Measurements from ENCODE around the genes CXCR6, RTP3, TMIE and NBEAL2.

DNA sequence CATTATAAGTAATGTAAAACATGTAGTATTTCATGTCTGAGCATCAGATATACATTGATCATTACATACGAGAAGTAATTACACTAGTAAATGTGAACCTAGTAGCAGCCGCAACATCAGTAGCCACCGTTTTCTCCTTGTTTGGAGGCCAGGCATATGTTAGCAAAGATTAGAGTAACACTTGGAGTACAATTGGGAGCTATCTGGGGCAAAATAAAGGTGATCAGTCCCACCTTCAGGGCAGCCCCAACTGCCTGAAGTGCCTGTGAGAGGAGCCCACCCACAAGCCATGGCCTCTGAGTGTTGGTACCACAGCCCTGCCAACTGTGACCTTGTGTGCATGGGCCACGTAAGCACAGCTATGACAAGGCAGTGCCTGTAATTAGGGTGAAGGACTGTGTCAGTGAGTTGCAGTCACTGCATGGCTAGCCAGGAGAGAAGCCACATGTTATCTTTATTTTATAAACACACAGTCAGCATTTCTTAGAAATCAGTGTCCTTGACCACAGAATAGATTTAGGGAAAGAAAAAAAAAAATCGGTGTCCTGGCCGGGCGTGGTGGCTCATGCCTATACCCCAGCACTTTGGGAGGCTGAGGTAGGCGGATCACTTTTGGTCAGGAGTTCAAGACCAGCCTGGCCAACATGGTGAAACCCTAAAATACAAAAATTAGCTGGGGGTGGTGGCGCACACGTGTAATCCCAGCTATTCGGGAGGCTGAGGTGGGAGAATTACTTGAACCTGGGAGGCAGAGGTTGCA lies 24.8 kb downstream of the EXOSC7 start:
- PRO-cap, result no peak

DNA sequence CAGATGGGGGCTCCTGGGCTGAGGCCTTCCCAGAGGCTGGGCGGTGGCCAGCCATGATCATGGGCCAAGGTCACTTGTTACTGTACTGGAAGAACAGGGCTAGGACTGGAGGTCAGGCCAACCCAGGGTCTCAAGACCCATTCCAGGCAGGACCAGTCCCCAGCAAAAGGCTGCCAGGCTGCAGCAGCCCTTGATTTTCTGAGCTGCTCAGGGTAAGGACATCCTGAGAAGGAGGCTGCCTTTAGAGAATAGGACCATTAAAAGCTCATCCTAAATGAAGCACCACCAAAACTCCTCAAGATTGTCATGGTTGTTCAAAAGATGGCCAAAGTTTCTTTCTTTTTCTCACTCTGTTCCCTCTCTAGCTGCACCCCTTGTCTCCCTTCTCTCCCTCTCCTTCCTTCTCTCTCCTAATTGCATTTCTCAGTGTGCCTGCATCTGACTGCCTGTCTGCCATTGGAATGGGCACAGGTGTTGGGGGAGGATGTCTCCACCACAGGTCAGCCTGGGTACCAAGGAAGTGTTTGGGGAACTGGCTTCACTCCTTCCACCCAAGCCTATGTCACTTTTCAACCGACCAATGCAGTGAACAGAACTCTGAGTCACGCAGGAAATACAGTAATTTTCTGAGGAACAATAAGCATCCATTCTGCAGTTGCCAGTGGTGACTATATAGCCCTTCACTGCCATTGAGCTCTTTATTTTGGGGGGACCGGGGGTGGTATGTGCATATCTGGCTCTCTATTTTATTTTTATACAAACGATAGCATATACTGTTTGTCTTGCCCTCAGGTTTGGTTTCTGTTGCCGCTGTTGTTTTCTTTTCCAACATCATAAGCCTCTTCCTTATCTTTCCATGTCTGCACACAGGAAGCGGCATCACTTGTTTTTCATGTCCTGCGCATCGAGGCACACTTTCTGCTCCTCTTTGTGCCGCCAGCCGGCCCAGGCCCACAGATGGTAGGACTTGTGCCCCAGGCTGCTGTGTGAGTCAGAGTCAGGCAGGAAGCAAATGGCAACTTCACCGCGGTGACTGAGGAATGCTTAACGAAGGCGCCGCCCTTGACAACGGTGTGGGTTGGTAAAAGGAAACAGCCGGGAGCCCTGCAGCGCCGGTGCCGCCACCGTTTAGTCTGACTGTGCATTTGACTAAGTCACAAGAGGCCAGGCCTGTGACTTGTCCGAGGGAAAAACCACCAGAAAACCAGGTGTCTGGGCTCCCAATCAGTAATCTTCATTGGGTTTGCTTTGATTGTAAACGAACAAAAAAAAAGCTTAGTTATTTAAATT lies 20.9 kb upstream of the CDCP1 start:
- PRO-cap, result no peak

- PRO-cap, result no peak
These were observed 26.1 kb downstream of the TMEM158 start for GRCh38 chr3:45199879-45200530.

GRCh38 chr3:45679506-45680372 lies 9.5 kb upstream of the SACM1L start:
- PRO-cap, result no peak

DNA sequence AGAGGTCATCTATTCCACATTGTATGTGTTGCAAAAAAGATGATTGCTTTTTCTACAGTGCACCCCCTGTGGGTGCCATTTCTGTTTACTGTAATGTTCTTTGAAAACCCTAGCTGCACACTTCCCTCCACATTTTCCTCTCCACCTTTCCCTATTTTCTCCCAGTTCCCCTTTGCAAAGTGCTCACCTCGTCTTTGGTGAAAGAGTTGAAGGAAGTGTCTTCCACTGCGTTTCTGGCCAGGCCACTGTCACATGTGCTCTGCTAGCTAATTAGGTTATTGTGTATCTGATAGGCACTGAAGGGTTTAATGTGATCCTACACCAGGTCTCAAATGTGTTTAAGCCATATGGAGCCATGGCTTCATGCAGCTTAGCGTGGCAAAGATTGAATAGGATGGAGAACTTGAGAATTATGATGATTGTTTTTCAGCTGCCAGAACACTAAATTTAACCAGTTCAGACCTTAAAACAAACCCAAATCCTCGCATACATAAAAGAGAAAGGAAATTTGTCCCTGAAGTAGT lies 1.5 kb downstream of the SACM1L start:
- PRO-cap, result no peak

DNA sequence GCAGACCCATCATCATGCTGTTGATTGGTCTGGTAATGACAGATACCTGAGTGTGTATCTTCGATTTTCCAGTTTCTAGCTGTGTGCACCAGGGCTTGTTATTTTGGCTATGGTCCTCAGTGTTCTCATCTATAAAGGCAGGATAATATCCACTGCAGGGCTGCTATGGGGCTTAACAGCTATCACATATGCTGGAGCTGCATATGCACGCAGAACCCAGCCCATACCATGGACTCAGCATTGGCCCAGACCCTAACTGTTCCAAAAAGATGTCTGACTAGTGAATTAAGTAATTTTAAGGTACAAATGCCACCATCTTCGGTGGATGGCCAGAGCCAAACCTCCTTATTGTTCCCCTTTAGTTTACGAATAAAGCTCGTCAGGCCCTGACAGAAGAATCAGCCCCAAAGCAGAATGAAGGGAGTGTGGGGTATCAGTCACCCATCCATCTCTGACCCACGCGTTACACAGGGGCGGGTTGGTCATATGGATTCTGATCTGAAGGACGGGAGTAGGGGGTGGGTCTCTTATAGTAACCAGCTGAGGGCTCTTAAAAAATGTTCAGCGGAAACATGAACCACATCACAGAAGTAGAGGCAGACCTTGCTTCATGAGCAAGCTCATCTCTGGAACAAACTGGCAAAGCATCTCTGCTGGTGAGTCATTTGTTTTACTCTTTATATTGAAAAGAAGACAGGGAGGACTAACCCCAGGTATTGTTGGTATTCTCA lies at the start of gene CXCR6:
Gene CXCR6, plus strand, starts transcription at position 580 of the 731 bp plus-strand sequence.
- PRO-cap, result no peak

DNA sequence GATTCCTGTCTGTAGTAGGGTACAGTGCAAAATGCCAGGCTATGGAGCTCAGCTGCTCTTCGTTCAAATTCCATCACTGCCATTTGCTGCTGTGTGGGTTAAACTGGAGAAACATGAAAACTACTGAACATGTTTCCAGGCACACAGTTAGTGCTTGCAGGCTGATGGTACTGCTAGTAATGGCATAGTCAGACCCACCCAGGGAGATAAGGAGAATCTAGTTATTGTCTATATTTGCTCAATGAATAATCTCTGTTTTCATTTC lies 284 bp downstream of the CXCR6 start:
- PRO-cap, result no peak

- PRO-cap, result no peak
These were observed 11.0 kb downstream of the FYCO1 start for GRCh38 chr3:45984494-45985074.

DNA sequence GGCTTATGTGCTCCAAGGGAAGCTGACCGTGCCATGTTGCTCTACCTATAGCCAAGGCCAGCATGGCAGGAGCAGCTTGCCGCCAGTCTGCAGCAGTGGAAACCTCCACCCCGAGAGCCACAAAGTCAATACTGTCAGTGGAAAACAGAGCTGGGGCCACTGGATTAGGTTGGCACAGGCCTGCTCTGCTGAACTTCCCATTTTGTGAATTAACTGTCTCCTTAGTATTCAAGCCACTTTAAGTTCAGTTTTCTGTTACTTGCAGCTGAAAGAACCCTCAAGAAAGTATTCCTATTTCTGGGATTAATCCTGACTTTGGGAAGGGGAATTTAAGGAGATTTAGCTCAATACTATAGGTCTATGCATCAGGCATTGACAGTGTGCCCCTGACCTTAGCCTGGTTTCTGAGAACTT lies 63.8 kb upstream of the XCR1 start:
- PRO-cap, result no peak

- PRO-cap, result no peak
These were observed 1.5 kb downstream of the CCR1 start for GRCh38 chr3:46206638-46207083.

GRCh38 chr3:46496678-46497304 lies 985 bp upstream of the RTP3 start:
- PRO-cap, result no peak

DNA sequence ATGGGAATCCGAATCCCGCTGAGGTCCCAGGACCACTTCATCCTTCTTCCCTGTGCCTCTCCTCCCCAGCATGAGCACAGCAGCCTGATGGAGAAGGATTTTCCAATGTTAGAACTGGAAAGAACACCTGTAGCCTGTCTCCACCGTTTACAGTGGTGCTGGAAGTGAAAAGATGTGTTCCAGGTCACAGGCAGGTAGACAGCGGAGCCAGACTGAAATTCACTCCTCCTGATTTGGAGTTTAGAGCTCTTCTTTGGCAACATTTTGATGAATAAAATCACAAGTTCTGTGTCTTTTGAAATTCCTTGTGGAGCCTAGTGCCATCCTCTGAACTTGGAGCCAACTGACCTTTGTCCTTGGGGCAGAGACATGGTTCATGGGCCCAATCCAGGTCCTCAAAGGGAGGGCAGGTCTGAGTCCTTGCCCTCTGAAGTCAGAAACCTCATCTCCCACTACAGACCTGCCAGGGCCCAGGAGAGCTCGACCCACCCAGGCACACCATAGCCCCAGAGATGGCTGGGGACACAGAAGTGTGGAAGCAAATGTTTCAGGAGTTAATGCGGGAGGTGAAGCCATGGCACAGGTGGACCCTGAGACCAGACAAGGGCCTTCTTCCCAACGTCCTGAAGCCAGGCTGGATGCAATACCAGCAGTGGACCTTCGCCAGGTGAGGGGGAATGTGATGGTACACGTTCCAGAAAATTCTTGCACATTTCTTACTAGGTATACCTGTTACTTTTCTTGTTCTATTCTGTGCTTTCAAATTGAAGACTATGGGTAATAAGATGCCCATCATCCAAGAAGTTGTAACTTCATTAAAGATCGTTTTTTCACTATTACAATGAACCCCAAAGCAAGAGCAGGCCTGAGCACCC lies at the start of gene RTP3:
Gene RTP3, plus strand, starts transcription at position 426 of the 875 bp plus-strand sequence.
- PRO-cap, result no peak

DNA sequence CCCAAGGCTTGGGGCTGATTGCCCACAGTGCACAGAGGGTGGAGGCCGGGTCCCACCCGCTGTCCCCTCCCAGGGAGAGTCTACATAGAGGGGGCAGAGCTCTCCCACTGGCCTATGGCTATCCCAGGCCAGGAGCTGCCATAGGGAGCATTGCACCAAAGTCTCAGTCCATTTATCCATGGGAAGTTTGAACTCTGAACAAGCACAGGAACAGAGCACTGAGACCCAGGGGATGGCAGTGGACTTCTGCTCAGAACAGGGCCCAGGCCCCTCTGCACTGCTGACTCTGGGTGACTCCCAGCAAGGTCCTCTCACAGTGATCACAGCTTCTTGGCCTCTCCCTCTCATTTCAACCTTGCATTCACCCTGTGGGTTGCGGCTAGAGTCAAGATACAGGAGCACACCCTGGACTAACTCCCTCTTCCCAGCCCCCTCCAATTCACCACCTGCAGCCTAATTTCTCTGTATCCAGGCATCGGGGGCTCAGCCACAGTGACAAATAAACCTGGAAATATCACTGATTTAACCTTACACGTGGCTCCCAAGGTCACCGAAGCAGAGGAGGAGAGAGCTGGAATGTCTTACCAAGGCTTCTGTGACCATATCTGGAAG lies 1.1 kb downstream of the RTP3 start:
- PRO-cap, result no peak

GRCh38 chr3:46559138-46559710 lies 6.9 kb downstream of the LRRC2 start:
- PRO-cap, result no peak

GRCh38 chr3:46566710-46566997 lies 552 bp upstream of the LRRC2 start:
- PRO-cap, result no peak

DNA sequence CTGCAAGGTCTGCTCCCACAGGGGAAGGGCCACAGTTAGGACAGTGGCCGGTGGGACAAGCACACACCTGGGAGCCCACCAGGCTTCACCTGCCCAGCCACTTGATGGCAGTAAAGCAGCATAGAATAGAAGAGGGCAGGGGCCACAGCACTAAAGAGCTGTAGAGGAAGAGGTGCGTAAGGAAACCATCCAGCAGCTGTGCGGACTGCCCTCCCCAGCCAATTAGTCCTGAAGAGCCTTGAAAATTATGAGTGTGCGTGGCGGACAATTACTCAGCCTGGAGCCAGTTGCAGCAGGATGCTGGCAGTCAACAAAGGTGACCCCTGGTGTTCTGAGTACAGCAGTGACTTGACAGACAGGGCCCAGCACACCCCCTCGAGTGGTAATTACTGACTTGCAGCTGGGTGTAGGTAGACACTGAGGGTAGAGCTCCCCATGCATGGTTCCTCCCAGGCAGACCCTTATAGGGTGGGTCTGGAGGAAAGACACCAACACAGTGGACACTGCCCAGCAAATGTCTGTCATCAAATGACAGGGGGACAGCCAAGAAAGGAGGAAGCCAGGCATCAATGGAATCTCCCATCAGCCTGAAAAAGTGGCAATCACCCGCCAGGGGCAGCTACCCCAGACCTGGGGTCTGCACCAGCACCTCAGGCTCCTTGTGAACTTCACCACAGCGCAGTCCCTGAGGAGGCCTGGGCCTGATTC lies 29.6 kb downstream of the ALS2CL start:
- PRO-cap, result no peak

- PRO-cap, result unidirectional peak, plus-strand start at chr3:46701312; unidirectional peak, plus-strand start at chr3:46701393
These were observed at the start of gene TMIE for GRCh38 chr3:46701034-46701720. Gene TMIE, plus strand, starts transcription at chr3:46701392.

DNA sequence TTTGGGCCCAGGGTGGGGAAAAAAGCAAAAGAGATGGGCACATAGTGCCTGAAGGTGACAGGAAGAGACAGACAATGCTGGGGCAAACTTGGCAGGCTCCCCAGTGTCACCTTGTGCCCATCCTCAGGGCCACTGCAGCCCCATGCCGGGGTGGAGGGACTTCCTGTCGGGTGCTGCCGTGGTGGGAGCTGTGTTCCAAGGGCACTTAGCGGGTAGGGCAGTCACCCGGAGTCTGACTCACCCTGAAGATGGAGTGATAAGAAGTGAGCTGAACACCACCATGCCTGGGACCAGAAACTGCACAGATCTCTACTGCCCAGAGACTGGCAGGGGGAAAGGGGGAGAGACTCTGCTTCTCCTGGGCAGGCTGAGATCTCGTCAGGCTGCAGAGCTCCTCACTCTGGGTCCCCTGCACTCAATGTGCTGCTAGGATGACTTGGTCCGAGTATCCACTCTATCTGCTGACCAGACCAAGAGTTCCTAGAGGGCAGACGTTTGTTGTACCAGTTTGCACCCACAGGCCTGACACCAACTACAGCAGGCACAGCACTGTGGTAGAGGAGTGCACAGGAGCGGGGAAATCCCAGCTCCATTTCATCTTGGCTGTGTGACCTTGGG lies 29.2 kb downstream of the CCDC12 start:
- PRO-cap, result no peak

- PRO-cap, result no peak
These were observed 1.8 kb downstream of the CCDC12 start for GRCh38 chr3:46974679-46975229.

DNA sequence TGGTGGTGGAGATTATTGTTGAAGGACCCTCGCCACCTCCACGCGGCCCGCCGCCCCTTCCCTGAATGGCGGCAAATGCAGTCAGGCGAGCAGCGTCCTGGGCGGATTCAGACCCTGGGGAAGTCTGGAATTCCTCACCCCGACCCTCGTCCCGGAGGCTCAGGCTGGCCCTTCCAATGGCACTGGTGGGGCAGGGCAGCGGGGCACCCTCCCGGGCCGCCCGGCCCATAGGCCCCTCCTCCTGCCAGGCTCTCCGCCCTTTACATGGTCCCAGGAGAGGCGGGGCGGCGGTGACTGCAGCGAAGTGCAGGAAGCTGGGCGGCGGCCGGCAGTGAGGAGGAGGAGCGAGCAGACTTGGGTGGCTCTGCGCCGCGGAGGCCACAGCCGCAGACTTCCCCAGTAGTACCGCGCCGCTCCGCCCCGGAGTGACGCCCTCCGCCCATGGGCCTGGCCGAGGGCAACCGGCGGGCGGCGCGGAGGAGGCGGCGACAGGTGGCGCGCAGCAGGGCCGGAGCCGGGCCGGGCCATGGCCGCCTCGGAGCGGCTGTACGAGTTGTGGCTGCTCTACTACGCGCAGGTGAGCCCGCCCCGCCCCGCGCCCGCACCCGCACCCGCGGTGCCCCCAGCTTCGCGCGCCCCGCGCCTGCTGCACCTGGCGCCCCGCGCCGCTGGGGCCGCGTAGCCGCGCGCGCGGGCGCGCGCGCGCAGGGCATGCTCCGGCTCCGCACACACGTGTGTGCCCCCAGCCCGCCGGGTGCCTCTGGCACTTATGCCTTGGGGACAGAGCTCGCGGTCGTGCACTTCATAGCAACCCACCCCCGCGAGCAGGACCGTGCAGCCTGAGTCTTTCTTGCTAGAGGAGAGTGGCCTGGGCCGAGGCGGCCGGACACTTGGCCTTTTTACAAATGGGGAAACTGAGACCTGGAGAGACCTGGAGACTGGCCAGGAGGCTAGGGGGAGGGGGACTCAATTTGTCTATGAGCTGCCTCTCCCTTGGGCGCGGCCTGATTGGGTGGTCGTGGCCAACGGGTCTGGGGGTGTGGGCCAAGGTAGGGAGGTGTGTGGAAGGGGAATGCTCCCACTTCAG lies at the start of gene NBEAL2:
Gene NBEAL2, plus strand, starts transcription at position 331 of the 1,087 bp plus-strand sequence.
- PRO-cap, result bidirectional peak, plus-strand start at position 331 of the sequence, minus-strand start at position 237 of the sequence